ENCODE data around the gene CUZD1.

DNA sequence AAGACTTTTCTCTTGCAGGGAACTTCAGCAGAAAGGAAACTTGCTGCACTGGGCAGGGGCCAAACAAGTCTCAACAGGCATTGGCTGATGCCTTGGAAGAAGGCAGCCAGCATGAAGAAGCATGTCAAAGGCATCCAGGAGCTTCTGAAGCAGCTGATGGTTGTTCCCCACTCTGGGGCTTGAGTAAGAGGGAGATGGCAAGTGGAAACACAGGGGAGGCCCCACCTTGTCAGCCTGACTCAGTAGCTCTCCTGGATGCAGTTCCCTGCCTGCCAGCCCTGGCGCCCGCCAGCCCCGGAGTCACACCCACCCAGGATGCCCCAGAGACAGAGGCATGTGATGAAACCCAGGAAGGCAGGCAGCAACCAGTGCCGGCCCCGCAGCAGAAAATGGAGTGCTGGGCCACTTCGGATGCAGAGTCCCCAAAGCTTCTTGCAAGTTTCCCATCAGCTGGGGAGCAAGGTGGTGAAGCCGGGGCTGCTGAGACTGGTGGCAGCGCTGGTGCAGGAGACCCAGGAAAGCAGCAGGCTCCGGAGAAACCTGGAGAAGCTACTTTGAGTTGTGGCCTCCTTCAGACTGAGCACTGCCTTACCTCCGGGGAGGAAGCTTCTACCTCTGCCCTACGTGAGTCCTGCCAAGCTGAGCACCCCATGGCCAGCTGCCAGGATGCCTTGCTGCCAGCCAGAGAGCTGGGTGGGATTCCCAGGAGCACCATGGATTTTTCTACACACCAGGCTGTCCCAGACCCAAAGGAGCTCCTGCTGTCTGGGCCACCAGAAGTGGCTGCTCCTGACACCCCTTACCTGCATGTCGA is 96.7 kb downstream of the TACC2 start:
- PRO-cap, result no peak
- RAMPAGE, long total RNA, 4 experiments, result no peak in any of the 4 experiments

GRCh38 chr10:122248385-122249366 is 22.4 kb upstream of the BTBD16 start:
- PRO-cap, result no peak
- RAMPAGE, long total RNA, 4 experiments, result no peak in any of the 4 experiments

GRCh38 chr10:122375787-122375967 is 1.2 kb downstream of the PLEKHA1 start:
- PRO-cap, result no peak
- RAMPAGE, long total RNA, 4 experiments, result no peak in any of the 4 experiments

- PRO-cap, result no peak
- RAMPAGE, long total RNA, 4 experiments, result no peak in any of the 4 experiments
Observed at GRCh38 chr10:122487242-122487599, 25.9 kb downstream of the HTRA1 start.

GRCh38 chr10:122507706-122508200 is 46.4 kb downstream of the HTRA1 start:
- PRO-cap, result no peak
- RAMPAGE, long total RNA, 4 experiments, result no peak in any of the 4 experiments

DNA sequence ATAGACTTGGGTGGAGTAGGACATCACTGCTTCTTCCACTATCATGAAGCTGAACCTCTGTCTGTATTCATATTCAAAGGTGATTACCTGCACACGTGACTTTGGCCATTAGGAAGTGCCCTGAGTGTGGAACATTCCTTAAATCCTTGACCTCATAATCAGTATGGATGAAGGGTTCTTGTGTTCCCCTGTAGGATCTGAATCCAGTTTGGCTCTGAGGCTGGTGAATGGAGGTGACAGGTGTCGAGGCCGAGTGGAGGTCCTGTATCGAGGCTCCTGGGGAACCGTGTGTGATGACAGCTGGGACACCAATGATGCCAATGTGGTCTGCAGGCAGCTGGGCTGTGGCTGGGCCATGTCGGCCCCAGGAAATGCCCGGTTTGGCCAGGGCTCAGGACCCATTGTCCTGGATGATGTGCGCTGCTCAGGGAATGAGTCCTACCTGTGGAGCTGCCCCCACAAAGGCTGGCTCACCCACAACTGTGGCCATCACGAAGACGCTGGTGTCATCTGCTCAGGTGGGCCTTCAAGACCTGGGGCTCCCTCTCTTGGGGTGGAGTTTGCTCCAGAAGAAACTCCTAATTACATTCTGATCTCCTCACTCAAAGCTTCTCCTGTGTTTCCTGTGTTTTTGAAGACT is 51.7 kb upstream of the SPADH start:
- PRO-cap, result no peak
- RAMPAGE, long total RNA, 4 experiments, result no peak in any of the 4 experiments

- PRO-cap, result no peak
- RAMPAGE, long total RNA, 4 experiments, result no peak in any of the 4 experiments
Observed at GRCh38 chr10:122633074-122633472, 39.6 kb upstream of the SPADH start.

DNA sequence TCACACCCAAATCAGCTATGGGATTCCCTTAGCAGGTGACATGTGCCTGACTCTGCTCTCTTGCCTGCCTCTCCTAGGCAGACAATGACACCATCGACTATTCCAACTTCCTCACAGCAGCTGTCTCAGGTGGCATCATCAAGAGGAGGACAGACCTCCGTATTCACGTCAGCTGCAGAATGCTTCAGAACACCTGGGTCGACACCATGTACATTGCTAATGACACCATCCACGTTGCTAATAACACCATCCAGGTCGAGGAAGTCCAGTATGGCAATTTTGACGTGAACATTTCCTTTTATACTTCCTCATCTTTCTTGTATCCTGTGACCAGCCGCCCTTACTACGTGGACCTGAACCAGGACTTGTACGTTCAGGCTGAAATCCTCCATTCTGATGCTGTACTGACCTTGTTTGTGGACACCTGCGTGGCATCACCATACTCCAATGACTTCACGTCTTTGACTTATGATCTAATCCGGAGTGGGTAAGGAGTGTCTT is 32.6 kb upstream of the SPADH start:
- PRO-cap, result no peak
- RAMPAGE, long total RNA, 4 experiments, result no peak in any of the 4 experiments

GRCh38 chr10:122845701-122846018 is at the start of gene CUZD1:
CUZD1 (minus strand) TSS chr10:122845857.
- PRO-cap, result no peak
- RAMPAGE, long total RNA, 4 experiments, result no peak in any of the 4 experiments

DNA sequence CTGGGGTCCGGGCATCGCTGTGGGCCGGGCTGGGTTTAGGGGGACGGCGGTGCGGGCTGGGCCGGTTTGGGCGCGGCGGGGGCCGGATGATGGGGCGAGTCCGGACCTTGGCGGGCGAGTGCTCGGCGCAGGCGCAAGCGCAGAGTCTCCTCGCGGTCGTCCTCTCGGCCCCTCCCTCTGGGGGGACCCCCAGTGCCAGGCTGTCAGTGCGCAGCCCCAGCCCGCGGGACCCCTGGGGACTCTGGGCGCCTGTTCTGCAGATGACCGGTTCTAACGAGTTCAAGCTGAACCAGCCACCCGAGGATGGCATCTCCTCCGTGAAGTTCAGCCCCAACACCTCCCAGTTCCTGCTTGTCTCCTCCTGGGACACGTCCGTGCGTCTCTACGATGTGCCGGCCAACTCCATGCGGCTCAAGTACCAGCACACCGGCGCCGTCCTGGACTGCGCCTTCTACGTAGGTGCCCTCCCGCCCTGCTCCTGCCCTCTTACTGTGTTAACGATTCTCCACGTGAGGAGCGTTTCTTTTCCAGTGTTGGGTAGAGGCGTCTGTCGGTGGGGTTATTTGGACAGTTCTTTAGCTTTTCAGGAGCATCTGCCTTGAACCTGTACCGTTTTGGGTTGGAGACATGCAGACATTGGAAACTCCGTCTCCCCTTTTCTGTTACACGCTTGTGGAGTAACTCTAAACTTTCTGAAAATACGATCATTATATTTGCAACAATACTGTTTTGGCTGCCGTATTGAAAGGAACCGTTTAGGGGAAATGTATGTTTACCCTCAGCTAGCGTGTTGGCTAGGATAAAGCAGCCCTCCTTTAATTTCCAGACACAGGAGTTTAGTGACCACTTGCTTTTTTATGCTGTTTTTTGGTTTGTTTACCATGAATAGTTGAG is 703 bp downstream of the BUB3 start:
- PRO-cap, result no peak
- RAMPAGE, long total RNA, 4 experiments, result no peak in any of the 4 experiments

DNA sequence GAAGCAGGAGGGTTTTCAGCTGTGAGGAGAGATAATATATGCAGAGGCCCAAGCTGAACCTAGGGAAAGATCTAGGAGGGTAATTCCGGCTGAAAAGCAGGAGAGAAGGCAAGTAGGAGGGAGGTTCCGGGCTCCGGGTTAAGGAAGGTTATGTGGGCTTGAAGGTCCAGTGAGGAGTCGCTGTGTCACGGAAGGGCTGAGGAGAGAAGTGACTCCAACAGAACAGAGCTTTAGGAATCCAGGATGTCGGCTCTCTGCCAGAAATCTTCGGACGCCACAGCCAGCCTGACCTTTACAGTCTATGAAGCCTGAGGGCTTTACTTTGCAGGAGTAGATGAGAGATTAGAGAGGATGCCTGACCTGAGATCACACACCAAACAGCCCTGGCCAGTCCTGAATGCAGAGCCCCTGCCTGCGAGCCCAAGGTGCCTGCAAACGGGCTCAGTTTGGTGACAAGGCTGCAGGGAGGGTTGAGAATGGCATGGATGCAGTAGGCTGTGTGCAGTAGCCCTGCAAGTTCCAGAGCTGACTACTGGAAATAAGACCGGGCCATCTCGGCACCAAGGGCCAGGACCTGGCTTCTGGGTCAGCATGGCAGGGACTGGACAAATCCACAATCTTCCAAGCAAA is 77.8 kb downstream of the GPR26 start:
- PRO-cap, result no peak
- RAMPAGE, long total RNA, 4 experiments, result no peak in any of the 4 experiments

DNA sequence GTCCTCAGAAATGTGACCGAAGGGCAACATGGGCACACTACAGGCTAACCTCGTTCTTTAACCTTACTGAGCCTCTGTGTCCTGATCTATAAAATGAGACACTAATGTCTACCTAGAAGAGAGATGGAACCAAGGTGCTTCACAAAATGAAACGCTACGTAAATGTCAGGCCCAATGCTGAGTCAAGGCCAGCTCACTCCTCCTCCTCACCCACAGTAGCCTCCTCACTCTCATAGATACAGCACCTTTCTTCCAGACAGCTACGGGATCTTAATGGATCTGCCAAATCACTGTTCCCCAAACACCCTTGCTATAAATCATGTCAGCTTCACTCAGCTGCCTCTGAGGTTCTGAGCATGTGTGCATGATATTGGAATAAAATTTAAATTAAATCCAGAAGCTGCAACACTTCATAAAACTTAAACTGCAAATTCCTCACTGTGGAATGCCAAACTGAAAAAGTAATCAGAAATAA is 14.6 kb upstream of the CPXM2 start:
- PRO-cap, result no peak
- RAMPAGE, long total RNA, 4 experiments, result no peak in any of the 4 experiments

GRCh38 chr10:123972391-123973072 is 80.9 kb upstream of the CPXM2 start:
- PRO-cap, result no peak
- RAMPAGE, long total RNA, 4 experiments, result no peak in any of the 4 experiments

GRCh38 chr10:123994039-123995217 is 99.0 kb downstream of the CHST15 start:
- PRO-cap, result no peak
- RAMPAGE, long total RNA, 4 experiments, result no peak in any of the 4 experiments

DNA sequence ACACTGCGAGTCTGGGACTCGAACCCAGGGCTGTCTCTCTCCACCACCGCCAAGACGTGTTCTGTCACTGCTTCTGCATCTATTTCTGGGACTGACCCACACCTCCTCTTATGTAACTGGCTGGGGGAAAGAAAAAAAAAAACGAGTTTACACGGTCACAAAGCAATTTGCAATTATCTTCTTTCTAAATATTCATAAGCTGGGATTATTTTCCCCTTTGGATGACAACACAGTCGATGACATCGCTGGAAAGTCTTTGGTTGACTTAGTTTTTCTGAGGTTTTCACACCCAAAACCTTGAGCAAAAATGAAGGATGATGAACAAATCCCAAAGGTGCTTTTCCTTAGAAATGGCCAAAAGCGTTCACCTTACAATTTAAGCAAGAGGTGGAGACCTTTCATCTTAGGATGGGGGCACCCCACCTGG is 27.1 kb downstream of the CHST15 start:
- PRO-cap, result no peak
- RAMPAGE, long total RNA, 4 experiments, result no peak in any of the 4 experiments

GRCh38 chr10:124091179-124091739 is 2.1 kb downstream of the CHST15 start:
- PRO-cap, result no peak
- RAMPAGE, long total RNA, 4 experiments, result no peak in any of the 4 experiments

DNA sequence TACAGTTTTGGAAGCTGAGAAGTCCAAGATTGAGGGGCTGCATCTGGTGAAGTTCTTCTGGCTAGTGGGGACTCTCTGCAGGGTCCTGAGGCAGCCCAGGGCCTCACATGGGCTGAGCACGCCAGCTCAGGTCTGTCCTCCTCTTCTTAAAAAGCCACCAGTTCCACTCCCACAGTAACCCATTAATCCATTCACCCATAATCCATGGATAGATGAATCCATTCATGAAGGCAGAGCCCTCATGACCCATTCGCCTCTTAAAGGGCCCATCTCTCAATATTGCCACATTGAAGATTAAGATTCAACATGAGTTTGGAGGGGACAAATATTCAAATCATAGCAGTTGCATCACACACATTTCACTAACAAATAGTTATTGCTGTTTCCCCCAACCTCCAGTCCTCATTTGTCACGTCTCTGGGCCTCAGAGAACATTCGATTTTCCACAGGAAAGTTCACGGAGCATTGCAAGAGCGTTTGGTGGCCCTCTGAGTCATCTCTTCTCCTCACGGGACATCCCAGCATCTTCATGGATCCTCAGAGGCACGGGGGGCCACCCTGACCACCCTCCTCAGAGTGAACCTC is 50.2 kb upstream of the CHST15 start:
- PRO-cap, result no peak
- RAMPAGE, long total RNA, 4 experiments, result no peak in any of the 4 experiments

DNA sequence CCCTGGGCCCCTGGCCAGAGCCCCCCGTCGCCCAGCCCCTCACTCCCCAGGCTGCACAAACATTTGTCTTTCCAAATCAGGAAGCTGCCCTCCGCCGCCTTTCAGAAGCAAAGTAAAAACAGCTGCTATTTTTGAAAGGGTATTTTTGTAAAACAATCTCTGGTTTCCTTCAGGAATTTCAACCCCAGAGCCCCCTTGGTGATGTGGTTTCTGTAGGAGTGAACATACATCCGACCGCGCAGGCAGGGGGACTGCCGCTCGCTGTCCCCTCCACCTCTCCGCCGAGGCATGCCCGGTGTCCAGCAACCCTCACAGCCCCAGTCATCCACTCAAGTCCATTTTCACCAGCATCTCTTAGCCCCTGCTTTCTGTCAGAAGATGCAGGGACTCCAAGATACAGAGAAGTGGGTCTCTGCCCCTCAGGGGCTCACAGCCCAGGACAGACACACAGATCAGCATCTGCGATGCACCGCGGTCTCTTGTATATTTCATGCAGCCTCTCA is 128.6 kb upstream of the CHST15 start:
- PRO-cap, result no peak
- RAMPAGE, long total RNA, 4 experiments, result no peak in any of the 4 experiments

- PRO-cap, result no peak
- RAMPAGE, long total RNA, 4 experiments, result no peak in any of the 4 experiments
Observed at GRCh38 chr10:124291083-124291825, 127.5 kb downstream of the OAT start.

DNA sequence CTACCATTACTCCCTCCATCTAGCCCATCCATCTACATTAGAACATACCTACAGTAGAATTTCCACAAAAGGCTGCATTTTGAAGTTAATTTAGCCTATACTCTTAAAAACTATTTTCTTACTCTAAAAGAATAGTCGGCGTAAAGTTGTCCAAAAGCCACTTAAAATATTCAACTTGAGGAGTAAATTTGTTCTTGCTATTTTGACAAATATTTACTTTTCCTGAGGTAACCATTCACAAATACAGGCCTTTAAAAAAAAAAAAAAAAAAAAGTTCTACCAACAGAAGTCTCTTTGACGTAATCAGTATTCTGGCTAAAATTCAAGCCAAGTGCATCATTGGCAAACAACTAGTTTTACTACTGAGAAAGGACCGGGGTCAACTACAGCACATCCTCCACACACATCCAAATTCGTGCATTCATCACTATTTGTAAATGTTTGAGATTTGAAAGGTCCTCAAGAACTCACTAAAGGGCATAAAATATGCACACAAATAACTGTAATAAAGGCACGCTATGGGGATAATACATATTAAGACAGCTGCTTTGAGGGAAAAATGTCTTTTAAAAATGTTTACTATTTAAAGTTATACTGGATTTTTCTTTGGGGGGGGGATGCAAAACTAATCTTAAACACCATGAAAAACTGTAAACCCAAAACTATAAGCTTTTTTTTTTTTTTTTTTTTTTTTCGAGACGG is 2.0 kb downstream of the OAT start:
- PRO-cap, result no peak
- RAMPAGE, long total RNA, 4 experiments, result no peak in any of the 4 experiments